Cardiac septum (tissue), 1 donor: ENCODE data around the genes NUDT13, MRPS16 and SYNPO2L.

- PRO-cap = unidirectional peak, plus-strand start at chr10:73110455; bidirectional peak, plus-strand start at chr10:73110565, minus-strand start at chr10:73110496
Observed at GRCh38 chr10:73109544-73110821, at the start of gene NUDT13. Gene NUDT13 (plus strand): TSS chr10:73110455.

- PRO-cap = bidirectional peak, plus-strand start at chr10:73118285, minus-strand start at chr10:73118097
Observed at GRCh38 chr10:73117754-73118580, 7.7 kb downstream of the NUDT13 start.

DNA sequence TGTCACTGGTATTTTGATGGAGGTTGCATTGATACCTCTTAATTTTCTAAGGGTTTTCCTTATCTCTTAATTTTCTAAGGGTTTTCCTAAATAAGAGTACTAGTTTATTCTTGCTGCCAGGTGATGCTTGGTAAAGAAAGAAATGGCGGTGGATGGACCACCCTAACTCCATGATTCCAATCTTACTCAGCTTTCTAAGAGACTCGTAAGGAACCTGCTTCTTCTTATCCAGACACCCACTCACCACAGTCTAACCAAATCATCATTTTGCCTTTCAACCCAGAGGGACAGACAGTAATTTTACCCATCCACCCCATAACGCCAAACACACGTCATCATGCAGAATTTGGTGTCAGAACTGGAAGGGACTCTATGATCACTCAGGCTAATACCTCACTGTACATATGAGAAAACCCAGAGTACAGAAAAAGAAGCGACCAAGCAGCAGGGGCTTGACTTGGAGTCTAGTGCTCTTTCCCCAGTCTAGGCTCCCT, 425 bp downstream of the ECD start:
- PRO-cap = no peak

DNA sequence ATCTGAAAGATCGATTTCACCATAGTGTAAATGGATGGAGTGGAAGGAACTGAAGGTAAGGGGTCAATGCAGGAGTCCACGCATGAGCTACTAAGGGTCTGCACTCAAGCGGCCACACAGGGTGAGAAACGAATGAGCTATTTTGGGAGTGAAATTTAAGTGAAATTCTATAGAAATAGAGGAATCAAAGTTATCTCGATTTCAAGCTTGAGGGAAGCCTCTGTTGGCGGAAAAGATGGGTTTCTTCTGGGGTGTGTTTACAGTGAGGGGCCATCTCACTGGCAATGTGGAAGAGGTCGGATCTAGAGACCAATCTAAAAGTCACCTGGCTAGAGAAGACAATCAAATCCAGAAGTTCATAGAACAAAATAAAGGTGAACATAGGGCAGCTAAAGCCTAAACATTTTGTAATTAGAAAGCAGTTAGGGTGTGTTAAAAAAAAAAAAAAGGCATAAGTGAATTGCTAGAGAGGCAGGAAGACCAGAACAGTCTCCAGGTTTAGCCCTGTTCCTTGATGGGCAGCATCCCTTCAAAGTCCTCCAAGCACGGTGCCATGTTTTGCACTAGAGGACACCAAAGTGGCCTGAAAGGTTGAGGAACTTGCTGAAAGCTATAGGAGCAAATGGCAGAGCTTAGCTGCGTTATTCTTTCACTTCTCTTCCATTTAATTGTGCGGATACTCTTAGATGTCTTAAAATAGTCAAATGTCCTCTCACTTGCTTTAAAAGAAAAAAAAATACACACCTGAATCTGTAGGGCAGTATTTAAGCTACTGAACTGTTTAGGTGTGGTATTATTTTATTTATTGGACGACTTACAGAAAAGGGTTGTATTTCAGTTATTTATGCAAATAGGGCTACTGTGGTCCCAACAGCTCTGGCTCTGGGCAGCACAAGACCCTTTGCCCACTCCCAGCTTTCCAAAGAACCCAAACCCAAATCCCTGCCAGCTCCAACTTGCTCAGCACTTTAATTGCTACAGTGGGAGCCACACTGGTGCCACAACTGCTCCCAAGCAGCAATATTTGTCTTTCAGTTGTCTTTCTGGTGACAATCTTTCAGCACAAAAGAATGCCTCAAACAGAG, 15.2 kb downstream of the DNAJC9 start:
- PRO-cap = no peak

- PRO-cap = no peak
Observed at GRCh38 chr10:73251269-73252130, 944 bp downstream of the MRPS16 start.

DNA sequence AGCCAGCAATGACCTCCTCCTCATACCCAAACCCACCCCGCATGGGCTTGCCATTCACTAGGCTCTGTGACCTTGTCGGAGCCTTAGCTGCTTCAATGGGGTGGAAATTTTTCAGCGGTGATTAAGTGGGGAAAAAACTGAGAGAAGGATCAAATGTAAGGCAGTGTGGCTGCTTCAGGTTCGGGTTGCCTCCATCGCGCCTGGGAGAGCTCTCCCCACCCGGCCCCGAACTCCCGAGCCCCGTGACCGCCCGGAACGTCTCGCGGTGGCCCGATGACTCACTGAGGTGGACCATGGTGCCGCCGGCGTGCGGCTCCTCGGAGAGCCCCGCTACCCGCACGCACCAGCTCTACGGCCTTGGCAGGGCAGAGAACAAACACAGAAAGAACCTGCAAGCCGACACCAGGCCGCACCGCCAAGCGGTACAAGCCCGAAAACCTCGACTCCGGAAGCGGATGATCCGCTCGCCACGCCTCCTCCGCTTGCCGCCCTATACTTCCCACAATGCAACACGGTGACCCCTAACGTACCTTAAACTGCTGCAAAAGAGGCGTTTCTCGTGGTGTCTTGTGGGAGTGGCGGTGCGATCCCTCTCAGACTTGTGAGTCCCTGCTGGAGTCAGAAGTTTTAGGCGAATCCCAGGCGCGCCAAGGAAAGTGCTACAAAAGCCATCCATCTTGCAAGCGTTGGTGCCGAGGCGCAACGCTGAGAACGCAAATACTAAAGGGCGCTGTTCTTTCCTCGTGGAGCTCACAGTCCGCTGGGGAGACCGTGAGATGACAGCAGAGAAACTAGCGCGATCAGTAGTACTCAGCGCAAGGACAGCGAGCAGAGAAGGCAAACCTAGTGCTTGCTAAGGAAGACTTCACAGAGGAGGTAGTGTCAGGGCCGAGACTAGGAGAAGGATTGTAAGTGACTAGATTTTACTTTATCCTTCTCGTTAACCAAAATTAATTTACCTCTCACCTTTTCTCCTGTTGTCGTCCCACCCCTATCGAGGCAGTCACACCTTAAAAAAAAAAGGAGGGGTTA, at the start of gene MRPS16:
Gene MRPS16 (minus strand): TSS at position 457 of the 1,032 bp plus-strand sequence.
- PRO-cap = bidirectional peak, plus-strand start at position 560 of the sequence, minus-strand start at position 457 of the sequence

DNA sequence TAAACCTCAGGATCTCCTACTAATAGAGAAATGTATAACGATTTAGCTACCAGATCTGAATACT, 239 bp upstream of the PPP3CB start:
- PRO-cap = no peak

DNA sequence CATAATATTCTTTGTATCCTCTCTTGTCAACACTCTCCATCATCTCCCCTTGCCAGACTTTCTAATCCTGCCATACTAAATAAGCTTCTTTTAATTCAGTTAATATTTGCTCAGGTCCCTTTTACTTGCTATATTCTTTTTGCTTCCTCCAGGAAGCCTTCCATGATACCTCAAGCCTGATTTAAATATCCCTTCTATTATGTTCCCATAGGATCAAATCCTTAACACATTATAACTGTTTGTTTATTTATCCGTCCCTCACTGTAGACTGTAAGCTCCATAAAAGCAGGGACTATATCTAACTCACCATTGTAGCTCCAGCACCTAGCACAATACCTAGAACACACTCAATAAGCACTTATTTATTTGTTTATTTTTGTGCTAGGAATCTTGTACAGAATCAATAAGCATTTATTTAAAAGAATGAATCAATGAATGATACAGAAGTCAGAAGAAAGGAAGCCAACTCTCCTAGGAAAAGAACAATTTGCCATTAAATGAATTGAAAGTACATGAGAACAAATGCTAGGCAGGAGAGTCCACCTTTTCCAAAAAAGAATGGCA, 7.3 kb upstream of the PPP3CB start:
- PRO-cap = no peak

- PRO-cap = no peak
Observed at GRCh38 chr10:73529600-73530076, 33.8 kb upstream of the PPP3CB start.

- PRO-cap = no peak
Observed at GRCh38 chr10:73601388-73602095, 10.4 kb upstream of the USP54 start.

DNA sequence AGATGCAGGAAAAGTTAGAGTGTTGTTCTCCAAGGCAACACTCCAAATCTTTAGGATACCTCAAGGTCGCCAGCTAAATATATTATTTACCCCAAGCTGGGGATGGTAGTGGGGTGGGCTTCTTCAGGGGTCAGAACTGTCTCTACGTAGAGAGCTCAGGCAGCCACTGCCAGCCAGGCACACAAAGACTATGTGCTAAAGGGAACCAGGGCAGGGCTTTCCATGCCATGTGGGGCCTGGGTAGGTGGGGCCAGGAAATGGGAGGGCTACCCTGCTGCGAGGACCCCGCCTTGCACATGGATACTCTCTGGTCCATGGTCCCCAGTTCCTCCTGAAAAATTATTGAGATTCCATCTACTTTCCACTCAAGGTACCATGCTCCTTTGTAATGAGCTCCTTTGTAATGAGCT, 6.0 kb downstream of the SYNPO2L start:
- PRO-cap = bidirectional peak, plus-strand start at position 297 of the sequence, minus-strand start at position 192 of the sequence

DNA sequence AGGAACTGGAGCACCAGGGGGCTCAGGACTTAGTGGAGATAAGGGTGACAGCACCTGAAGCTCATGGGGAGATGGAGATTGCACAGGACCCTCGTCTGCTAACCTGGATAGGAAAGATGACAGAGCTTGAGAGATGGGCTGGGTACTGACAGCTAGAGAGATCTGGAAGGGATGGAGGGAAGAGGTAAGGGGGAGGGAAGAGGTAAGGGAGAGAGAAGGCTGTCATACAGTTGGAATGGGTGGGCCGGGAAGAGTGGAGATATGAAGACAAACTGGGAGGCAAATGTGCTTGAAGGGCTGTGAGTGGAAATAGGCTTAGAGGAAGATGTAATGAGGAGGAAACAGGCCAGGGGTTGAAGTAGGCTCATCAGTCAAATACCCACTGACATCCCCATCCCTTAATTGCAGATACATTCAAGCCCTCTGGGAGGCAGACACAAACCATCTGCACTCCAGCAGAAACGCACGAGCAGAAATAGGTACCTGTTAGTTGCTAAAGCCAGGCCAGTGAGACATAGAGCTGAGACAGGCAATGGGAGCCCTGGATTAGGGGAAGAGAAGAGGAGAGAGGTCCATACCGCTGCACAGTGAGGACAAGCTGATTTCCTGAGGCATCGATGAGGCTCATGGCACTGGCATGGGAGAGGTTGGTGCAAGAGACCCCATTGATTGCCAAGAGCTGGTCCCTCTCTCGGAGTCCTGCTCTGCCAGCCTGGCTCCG, 2.1 kb downstream of the SYNPO2L start:
- PRO-cap = unidirectional peak, plus-strand start at position 507 of the sequence

GRCh38 chr10:73655850-73656307, at the start of gene SYNPO2L:
Gene SYNPO2L (minus strand): TSS chr10:73656029.
- PRO-cap = unidirectional peak, minus-strand start at chr10:73656056

DNA sequence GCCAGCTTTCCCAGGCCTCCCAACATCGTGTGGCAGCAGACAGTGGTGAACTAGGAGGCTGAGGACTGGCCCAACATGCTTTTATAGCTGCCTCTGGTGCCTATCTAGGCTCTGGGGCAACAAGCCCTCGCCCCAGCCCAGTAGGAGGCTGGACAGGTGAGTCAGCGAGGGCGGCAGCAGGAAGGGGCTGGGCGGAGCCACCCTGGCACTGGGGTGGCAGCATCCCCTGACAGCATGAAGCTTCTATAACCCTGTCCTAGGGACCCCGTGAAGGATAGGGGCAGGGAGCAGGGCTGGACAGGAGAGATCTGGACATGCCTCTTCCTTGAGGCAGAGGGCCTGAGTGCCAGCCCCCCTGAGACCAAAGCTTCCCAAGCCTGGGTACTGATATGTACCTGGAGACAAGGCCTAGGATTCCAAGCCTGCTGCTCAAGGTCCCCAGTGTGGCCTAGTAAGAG, 7.9 kb upstream of the SYNPO2L start:
- PRO-cap = no peak

GRCh38 chr10:73671363-73672181, 15.7 kb upstream of the SYNPO2L start:
- PRO-cap = no peak

- PRO-cap = no peak
Observed at GRCh38 chr10:73731656-73732435, 12.3 kb upstream of the SEC24C start.

GRCh38 chr10:73742568-73743053, 1.6 kb upstream of the SEC24C start:
- PRO-cap = no peak

- PRO-cap = no peak
Observed at GRCh38 chr10:73791899-73793111, 6.9 kb downstream of the ZSWIM8 start.

GRCh38 chr10:73800443-73801436, 10.7 kb downstream of the NDST2 start:
- PRO-cap = no peak

GRCh38 chr10:73940515-73941068, 29.7 kb downstream of the PLAU start:
- PRO-cap = bidirectional peak, plus-strand start at chr10:73940812, minus-strand start at chr10:73940691